Calu3 (cell line): ENCODE measurements around the gene ECI2.

DNA sequence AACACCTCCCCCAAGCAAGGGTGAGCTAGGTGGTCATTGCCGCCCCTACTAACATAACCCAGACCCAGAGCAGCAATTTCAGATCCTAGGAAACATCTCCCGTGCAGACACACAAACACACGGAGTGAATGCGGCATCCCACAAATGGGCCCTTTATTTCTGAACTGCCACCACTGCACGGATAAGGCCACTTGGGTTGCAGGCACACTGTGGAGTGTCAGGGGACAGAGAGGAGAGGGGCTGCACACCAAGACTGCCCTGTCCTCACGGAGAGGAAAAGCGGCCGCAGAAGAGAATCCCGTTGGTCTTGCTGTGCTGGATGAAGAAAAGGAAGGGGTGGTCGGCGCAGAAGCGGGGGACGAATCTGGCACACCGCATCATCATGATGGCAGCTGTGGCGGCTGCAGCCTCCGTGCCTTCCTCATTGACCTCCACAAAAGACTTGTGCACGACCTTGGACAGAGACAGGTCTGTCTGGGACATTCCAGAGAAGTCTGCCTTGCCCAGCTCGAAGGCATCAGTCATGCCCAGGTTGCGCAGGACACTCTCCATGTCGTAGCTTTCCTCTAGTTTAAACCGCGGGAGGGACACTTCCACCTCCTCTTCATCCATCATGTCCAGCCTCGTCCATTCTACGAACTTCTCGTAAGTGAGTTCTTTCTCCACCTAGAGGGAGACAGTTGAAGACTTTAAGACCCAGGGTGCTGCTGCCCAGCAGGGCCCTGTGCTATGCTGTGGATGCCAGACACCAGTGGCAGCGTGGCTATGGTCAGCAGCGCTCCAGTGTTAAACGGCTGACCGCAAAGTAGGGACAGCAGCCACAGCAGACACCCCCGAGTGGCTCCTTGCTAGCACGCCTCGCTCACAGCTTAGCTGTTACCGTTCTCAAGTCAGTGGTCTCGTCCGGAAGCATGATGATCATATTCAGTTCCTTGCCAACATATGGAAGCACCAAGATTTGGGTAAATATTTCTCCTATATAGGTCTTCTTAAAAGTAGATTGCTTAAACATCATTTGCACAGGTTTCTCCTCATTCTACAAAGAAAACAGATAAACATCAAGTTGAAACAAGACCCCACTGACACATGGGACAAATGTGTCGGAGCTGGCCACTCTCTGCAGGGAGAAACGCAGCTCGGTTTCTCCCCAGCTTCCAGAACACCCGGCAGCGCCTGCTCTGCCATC lies 22.9 kb downstream of the SERPINB6 start:
- PRO-cap, result no peak

DNA sequence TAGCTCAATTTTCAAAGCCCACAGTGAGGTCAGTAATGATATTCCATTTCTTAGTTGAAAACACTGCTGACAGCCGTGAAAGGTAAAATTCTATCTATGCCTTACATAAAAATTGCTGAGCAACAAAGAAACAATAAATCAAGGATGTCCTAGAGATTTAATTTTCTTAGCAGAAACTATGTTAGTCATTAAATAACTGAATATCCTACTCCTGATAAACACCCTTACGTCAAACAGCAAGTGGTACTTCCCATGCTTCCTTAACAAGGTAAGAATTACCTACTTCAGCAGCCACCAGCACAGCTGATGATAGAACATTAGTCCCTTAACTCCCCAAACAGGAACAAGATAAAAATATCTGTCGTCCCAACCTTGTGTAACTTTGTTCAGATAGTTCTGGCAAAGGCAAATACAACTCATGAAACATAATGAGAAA lies 8.8 kb downstream of the SERPINB6 start:
- PRO-cap, result no peak

DNA sequence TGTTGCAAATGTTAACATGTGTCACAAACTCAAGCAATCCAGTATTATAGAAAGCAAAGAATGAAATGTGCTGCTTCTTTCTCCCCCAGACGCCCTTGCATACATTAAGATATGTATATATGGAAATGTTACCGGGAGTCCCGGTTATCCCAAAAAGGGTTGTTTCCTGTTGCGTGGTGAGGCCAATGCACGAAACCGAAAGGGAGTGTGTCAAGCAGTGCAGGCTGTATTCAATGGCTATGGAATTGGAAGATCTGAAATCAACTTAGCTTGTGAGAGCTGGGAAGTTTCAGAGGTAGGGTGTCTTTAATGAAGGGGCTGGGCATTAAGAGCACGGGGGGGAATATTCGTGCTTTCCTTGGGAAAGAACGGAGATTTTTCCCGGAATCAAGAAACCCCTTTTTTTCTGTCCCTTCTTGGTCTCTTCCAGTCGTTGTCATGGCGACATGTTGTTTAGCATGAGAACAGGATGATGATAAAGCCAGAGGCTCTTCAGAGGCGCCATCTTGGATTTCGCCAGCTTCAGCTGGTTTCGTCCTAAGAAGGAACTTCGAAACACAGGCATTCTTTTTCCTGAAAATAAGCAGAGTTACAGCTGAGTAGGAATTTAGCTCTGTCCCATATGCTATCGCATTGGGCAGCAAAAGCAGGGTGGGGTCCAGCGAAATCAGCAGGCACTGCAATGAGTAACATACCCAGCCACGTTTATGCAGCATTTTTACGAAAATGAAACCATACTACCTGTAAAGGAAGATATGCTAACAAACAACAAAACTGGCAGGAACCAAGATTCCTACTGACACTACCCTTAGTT lies 10.0 kb upstream of the NQO2 start:
- PRO-cap, result bidirectional peak, plus-strand start at position 564 of the sequence, minus-strand start at position 101 of the sequence

- PRO-cap, result bidirectional peak, plus-strand start at chr6:3024030, minus-strand start at chr6:3023885
Measured at GRCh38 chr6:3023222-3024468, 24.0 kb downstream of the NQO2 start.

DNA sequence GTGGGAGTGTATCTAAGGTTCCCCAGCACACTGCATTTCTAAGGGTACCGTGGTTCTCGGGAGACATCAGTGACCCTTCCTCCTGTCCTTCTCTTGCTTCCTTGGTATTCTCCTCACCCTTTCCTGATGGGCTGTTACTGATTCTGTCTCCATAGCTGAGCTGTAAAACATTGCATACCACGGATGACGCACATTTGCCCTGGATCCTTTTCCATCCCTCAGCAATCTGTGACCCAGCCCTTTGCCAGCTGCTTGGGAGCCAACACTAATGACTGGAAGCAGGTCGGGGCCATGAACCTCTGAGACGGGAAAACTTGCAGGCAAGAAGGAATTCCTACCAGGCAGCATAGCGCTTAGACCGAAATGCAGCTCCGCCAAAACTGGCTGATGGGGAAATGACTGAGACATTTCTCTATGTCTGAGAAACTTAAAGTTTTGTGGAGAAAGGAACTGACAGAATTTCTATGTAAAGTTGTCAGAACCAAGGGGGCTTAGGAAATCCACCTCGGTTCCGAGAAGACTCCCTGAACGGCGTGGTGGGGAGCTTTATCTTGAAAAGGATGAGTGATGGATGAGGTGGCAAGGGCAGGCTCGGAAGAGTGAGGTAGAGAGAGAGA lies 19.3 kb downstream of the TUBB2B start:
- PRO-cap, result no peak

DNA sequence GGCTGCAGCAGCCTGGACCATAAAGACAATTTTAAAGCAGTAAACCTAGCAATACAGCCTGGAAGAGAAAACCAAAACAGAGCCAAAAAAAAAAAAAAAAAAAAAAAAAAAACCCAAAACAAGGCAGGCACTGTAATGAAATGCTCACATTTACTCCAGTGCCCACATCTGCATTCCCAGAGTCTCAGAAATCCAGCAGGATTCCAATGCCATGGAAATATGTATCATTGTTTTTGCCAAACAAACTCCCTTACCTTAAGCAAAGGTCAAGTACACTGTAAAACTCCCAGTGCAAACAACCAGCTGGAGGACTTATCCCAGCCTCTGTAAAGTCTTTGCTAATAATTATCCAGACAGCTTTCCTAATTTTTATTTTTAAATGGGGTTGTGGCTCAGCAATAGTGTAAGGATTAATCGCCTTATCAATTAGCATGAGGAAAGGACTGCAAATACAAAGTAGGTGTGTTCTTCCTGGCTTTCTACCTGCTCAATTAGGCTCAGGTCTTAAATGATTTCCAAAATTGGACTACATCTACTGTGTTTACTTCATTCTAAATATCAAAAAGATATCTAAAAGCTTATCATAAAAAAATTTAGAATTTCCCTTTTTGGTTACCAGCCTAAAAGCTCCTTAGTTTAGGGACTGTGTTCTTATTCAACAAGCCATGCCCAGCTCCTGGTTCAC lies 98.4 kb downstream of the PSMG4 start:
- PRO-cap, result no peak

DNA sequence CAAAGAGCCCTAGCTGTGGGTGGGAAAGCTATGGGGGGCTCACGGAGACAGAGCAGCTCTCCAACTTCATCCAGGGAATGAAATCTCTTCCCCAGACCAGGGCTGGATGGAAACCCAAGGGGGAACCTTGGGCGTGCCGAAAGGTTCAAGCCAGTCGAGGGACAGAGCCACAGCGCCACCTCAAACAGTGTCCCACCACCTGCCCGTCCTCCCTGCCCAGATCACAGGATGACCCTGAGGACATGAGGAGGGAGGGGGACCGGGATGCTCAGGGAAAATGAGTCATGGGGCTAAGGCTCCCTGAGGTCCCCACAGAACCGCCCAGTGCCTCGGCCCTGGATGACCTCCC lies 26.5 kb downstream of the PXDC1 start:
- PRO-cap, result no peak

DNA sequence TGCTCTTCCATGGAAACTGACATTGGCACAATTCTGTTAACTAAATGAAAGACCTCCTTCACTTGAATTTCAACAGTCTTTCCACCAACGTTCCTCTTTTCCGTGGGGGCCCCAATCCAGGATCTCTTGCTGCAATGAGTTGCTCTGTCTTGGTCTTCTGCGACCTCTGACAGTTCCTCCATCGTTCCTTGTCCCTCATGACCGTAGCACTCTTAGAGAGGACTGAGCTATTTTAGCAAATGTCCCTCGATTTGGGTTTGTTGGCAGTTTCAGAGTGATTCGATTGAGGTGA lies 20.0 kb downstream of the PXDC1 start:
- PRO-cap, result no peak

DNA sequence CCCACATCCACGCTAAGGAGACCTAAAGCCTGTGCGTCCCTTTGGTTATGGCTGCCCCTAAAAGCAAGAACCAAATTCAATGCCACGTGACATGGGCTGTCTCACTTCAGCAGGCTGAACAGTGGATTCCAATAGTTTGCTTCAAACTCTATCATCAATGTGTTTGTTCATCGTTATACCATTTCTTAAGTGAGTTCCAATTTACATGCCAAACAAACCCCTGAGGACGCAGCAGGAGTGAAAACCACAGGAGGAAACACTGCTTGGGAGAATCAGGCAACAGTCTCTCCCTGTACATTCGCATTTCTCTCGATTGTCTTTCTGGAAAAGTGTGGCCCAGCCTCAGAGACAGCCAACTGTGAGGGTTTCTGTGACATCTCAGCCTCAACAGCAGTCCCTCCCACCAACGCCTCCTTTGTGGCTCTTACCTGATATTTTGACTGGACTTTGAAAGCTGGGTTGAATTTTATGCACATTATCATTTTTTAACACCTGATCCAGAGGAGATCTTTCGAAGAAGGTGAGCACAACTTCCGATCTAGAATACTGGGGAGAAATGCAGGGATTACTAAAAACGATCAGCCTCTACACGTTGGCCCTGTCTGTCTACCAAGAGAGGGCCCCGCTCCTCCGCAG lies 14.7 kb downstream of the PXDC1 start:
- PRO-cap, result no peak

GRCh38 chr6:3788786-3789640 lies 37.5 kb upstream of the PXDC1 start:
- PRO-cap, result no peak

DNA sequence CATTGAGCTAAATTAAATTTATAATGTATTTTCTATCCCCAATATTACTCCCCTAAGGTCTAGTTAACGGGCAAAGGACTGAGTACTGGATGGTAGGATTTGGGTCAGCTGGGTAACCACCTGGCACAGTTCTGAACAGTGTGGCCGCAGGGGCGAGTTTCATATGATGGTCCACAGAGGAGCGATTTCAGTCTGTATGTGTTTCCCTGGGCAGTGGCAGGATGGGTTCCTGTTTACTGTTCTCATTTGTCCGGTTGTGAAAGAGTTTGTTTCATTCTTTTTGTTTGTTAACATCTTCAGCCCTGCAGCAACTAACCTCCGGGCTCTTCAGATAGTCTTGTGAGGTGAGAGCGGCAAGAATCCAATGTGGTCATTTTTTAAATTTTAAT lies 38.2 kb upstream of the PXDC1 start:
- PRO-cap, result no peak

- PRO-cap, result no peak
Measured at GRCh38 chr6:3837604-3838061, 11.5 kb upstream of the FAM50B start.

DNA sequence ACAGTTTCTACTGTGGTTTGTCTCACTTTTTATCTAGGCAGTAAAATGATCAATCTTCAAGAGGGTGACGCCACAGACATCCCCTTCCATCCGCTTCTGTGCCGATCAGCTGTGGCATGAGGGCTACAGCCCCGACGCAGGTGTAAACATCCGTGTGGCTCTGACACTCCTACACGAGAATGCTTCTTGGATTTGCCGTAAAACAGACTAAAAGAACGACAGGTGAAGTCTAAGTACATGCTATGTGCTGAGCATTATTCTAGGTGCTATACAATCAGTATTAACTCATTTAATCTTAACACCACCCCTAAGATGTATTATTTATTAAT lies 43.8 kb downstream of the FAM50B start:
- PRO-cap, result no peak

GRCh38 chr6:3904345-3905020 lies 55.3 kb downstream of the FAM50B start:
- PRO-cap, result no peak

- PRO-cap, result no peak
Measured at GRCh38 chr6:3929632-3929831, 80.4 kb downstream of the FAM50B start.

DNA sequence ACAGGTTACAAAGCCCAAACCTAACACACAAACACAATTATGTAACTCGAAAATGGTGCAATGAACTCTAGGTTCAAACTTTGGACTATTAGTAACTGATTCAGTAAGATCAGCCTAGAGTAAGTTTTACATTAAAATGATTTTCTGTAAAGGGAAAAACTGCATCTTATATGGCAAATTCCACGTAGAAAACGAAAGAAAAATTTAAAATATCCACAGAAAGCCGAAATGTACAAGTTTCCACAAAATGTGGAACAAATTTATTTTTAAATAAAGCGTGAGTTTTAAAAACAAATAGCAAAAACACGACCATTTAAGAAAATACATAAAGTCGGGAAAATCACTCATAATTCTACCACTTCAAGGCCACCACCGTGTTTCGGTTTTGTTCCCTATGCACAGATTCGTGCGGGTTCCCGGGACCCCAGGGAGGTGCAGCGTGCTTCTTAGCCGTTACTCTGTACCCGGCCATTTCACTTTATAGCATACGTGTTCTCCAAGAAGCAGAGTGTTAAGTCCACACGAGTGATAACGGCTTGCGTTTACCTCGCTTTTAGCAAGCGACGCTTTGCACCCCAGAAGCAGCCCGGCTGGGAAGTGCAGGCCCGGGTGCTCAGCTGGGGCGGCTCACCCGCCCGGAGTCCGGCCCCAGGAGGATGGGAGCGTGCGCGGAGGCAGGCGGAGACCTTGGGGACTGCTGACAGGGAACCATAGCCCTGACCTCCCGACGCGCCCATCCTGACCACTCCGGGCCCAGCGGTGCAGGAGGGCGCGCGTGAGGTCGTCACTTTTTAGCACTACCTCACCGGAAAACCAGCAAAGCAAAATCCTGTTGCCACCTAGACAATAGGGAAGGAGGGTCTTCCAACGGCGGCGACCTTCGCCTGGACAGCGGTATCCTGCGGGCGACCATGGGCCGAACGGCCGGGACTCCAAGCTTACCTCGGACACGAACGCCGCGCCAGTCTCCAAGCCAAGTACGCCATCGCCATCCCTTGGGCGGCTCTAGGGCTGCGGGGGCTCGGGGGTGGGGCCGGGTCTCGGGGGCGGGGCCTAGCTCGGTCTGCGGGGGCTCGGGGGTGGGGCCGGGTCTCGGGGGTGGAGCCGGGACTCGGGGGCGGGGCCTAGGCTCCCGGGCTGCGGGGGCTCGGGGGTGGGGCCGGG lies at the start of gene ECI2:
Gene ECI2, minus strand, starts transcription at position 1,007 of the 1,164 bp plus-strand sequence.
- PRO-cap, result bidirectional peak, plus-strand start at position 745 of the sequence, minus-strand start at position 696 of the sequence; bidirectional peak, plus-strand start outside the sequence, minus-strand start at position 1,007 of the sequence

- PRO-cap, result no peak
Measured at GRCh38 chr6:4155770-4156215, 20.4 kb upstream of the ECI2 start.

DNA sequence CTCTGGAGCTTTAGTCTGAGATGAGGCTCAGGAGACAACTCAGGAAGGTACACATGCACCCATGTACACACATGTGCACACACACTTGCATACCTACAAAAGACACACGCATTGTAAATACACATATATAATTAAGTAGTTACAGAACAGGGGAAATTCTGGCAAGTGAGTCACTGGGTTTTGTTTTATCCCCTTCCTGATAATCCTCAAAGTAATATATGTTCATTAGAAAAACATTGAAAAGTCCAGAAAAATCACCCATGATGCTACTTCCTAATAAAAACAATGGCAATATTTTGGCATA lies 115.2 kb upstream of the ECI2 start:
- PRO-cap, result no peak

DNA sequence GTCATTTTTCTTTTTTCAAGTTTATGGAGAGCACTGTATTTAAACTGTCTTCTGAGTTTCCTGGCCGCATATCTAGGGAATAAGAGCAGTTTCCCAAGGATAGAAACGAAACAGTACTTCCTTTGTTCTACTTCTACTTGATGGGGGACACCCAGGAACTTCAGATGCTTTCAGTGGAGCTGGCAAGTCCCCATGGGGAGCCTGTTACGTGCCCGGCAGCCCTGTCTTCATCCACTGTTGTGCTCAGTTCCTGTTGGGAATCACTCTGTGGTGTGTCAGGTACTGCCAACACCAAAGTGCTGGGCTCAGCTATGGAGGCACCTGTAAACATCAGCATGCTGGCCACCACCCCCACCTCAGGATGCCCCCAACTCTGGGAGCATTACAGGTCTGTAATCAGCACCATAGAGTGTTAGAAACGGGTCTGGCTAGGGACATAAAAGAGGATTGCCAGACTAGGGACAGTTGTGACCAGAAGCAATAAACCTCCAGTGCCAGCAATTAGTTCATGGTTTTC lies 221.7 kb upstream of the ECI2 start:
- PRO-cap, result no peak

- PRO-cap, result no peak
Measured at GRCh38 chr6:4381333-4381846, 246.0 kb upstream of the ECI2 start.